H7 (cell line): ENCODE measurements around a stretch of chr3.

DNA sequence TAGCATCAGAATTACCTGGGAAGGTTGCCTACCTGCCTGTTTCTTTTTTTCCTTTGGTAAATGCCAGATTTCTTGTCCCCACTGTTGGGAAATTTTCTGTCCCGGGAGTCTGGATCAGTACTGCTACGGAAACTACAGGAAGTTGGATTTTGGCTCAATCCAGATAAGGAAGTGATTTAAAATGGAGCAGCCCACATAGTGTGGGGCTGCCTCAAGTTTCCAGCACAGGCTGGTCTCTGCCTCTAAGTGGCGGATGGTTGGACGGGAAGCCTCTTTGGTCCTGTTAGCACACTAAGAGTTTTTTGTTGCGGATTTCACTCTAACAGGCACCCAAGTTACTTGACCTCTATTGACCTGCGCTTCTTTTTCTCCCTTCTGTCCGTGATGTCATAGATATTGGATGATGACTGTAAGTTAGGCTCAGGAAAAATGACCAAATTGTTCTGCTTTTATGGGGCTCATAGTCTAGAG is 54.7 kb downstream of the EEFSEC start:
- RAMPAGE, long total RNA: no peak

GRCh38 chr3:128293820-128294453 is 140.7 kb downstream of the EEFSEC start:
- RAMPAGE, long total RNA: no peak

DNA sequence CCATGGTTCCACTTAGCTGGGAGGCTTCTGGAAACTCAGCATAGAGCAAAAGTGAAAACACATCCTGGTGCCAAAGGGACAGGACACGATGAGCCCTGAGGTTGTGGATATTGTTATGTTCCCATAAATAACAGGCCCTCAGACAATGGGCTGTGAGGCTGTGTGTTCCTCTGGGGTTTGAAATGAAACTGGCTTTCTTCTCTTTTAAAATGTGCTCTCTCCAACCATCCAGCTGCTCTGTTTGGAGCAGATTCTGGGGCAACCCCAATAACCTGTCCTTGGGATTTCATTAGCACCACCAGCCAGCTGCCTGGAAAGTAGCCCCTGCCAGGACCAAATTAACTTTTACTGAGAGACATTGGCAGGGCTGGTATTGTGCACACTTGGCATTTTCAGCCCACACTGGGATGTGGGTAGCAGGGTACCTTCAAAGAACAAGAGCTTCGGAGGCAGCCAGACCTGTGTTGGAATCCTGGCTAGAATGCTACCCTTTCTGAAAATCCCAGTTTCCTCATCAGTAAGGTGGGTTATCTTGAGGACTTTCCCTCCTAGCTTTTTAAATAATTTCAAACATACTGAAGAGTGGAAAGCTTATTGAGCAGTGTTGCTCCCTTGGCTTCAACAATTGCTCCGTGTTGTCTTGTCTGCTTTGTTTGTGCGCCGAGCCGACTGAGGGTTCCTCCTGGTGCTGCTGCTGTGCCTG is 97.4 kb downstream of the DNAJB8 start:
- RAMPAGE, long total RNA: no peak

GRCh38 chr3:128487596-128488210 is 5.3 kb downstream of the GATA2 start:
- RAMPAGE, long total RNA: no peak

DNA sequence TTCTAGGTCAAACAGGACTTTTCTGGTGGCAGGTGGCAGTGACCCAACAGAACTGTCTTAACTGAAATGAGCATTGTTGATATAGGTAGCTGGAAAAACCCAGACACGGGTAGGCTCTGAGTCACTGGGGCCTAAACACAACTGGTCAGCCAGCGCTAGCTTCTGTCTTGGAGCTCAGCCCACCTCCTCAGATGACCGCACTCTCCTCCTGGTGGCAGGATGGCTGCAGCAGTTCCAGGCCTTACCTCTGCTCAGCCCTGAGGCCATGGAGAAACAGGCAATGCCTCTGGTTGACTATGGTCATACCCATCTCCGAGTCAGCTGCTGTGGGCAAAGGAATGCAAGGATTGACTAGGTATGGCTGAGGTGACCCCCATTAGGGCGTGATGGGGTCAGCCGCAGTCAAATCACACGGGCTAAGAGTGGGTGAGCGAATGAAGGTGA is 61.1 kb upstream of the GATA2 start:
- RAMPAGE, long total RNA: no peak

GRCh38 chr3:128651368-128651689 is 711 bp upstream of the RPN1 start:
- RAMPAGE, long total RNA: no peak

- RAMPAGE, long total RNA: no peak
Measured at GRCh38 chr3:128743275-128743884, 17.4 kb downstream of the RAB7A start.

DNA sequence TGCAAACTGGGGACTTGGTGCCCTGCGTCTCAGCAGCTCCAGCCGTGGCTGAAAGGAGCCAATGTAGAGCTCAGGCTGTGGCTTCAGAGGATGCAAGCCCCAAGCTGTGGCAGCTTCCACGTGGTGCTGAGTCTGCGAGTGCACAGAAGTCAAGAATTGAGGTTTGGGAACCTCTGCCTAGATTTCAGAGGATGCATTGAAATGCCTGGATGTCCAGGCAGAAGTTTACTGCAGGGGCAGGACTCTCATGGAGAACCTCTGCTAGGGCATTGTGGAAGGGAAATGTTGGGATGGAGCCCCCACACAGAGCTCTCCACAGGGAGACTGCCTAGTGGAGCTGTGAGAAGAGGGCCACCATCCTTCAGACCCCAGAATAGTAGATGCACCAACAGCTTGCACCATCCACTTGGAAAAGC is 24.9 kb downstream of the RAB7A start:
- RAMPAGE, long total RNA: no peak

DNA sequence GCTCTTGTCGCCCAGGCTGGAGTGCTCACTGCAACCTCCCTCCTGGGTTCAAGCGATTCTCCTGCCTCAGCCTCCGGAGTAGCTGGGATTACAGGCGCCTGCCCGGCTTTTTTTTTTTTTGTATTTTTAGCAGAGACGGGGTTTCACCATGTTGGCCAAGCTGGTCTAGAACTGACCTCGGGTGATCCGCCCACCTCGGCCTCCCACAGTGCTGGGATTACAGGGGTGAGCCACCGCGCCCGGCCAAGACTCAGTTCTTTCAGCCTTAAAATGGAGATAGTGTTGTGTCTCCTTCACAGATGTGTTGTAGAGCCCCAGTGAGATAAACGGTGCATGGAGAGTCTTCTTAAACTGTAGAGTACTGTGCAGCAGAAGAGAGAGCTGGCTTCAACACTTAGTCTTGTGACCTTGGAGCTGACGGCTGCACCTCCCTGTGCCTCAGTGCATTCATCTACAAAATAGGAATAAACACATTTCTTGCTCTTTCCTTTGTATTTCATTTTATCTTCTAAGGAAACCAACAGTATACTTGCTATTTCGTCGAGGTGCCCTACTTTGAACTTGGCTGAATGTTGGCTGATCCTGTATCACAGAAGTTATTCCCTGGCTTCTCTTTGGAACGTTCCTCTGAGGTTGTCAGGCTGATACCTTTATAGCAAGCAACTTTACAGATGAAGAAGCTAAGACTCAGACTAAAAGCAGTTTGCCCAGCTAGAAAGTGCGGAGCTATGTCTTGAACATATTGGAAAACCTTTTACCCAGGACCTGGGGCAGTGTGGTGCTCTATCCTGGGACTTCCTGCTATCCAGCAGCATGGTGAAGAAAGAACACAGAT is 1.2 kb downstream of the ACAD9 start:
- RAMPAGE, long total RNA: no peak

DNA sequence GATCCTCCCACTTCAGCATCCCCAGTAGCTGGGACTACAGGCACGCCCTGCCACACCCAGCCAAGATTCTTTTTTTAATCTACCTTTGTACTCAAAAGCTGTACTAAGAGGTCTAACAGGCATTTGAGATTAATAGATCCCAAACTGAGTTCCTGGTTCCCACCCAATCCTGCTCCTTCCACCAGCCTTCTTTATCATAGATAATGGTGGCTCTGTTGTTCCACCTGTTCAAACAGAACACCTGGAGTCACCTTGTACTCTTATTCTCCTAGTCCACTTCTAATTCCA is 2.6 kb downstream of the ACAD9 start:
- RAMPAGE, long total RNA: no peak

GRCh38 chr3:128922679-128923649 is 43.5 kb downstream of the ACAD9 start:
- RAMPAGE, long total RNA: no peak

GRCh38 chr3:129058198-129059003 is 2.2 kb upstream of the GP9 start:
- RAMPAGE, long total RNA: no peak

DNA sequence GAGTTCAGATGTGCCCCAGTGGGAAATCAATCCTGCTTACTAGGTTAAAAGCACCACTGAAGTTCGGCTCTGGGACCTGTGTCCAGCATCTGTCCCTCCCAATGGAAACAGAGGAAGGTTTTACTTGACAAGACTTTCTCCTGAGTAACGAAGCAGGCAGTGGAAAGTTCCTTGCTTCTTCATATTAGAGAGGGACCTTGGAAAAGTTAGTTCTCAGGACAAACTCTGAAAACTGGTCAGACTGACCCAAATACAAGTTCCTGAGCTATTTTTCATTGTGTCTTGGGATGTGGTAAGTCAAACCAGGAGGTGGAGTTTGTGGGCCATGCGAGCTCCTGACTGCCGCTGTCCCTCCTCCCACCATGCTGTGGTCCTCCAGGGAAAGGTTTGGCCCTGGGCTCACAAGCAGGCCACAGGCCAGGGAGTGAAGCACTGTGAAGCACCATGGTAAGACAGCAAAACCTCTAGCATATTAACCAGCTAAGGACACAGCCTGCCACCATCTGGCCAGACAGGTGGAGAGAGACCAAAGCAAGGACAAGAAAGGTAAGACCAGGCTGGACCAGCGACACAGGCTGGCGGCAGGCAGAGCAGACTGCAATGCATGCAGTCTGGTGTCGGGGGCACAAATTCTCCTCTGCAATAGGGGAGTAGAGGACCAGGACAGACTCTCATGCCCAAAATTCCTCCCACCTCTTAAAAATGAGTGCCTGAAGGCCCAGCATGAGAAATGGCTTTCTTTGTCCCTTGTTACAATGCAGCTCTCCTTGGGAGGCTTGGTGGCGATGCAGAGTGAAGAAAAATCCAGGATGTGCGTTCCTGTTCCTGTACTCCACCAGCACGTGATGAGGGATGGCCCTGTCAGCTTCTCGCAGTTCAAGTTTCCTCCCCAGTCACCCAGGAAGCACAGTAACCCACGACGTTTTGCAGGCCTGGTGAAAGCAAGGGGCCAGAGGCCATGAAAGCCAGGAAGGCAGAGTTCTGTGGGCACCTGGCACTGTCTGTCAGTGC is 15.2 kb downstream of the RAB43 start:
- RAMPAGE, long total RNA: no peak

DNA sequence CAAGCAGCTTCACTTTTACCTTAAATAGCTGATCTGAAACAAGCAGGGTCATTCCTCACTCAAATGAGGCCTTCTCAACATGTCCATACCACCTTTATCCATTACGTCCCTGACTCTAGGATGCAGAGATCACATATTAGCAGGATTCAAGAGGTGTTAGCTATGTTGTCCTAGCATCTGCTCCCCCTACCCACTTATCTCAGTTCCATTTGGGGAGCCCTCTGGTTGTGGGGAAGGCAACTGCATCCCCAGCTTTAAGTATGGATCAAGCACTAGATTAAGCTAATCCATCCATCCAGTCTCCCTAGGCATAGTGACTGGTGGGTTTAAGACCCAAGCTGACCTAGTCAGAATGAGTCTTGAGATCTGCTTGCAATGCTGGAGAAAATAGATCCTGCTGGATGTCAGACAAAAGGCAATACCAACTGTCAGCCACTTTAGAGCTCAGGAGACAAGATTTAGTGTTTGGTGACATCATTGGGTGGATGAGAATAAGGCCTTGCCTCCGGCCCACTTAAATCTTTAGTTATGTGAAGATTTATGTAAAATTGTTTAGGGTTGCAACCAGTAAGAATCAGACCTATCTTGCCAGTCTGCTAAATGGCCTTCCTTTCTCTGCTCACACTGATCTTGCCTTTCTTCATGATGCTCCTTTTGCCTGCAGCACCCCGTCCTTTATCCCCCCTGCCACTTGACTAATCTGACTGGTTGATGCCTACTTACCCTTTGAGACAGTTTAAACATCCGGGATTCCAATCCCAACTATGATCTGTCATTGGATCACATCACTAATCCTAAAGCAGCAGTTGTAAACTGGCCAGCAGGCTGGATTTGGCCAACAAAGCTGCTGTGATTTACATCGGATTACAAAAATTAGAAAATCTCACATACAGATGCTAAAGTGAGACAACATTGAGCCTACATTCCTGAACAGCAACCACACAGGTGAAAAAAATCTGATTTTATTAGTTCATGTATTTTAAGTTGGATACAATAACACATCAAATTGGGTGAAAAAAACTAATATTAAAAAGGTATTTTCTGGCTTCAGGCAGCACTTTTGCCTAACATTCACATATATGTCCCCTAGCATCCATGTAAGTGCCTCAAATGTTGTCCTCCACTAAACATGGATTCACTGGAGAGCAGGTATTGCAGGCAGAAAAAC is 2.2 kb upstream of the ISY1 start:
- RAMPAGE, long total RNA: no peak

DNA sequence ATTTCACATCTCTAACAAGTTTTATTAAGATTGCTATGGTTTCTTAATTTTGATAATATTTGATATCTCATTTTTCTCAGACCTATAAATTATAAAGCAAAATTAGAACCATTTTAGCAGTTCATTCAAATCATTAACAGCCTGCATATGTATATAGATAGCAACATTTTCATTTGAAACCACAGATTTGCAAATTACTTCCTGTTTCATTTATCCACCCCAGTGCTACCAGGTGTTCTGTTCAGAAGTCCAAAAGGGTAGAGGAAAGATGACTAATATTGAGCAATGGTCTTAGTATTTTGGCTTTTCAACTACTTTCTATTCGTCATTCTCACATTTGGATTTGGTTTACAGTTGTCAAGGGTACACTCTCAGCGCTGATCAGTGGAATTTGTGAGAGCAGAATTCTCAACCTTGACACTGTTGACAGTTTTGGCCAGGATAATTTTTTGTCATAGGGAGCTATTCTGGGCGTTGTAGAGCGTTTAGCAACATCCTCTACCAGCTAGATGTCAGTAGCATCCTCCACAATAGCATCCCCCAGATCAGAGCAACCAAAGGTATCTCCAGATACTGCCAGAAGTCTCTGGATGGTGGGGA is 4.0 kb downstream of the HMCES start:
- RAMPAGE, long total RNA: no peak

DNA sequence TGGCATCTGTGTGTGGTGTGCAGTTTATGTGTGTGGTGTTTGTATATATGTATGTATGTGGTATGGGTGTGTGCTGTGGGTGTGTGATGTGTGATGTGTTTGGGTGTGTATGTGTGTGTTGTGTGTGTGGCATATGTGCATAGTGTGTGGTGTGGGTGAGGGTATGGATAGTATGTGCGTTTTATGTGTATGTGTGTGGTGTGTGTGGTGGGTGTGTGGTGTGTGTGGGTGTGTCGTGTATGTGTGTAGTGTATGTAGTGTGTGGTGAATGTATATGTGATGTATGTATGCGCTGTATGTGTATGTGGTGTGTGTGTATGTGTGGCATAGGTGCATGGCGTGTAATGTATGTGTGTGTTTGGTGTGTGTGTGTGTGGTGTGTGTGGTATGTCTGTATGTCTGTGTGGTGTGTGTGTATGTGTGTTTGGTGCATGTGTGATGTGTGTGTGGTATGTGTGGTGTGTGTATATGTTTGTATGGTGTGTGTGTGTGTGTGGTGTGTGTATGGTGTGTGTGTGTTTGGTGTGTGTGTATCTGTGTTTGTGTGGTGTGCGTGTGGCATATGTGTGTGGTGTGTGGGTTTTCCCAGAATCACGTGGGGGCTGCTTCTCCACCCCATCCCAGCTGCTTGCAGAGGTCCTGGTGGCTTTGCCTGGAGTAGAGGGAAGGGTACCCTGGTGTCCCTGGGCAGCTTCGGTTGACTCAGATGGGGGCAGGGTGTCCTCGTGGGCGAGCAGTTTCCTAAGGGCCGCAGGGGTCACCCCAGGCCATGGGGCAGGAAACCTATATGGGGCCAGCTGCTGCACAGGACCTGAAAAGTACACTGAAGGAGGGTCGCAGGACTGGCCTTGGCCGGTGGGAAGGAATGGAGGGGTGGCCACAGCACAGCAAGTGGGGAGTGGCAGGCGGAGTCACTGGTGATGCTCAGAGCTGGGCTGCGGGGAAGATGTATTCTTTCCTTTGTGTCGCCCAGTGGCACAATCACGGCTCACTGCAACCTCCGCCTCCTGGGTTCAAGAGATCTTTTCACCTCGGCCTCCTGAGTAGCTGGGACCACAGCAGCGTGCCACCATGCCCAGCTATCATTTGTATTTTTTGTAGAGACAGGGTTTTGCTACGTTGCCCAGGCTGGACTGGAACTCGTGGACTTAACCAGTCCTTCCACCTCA is 54.7 kb upstream of the H1-10 start:
- RAMPAGE, long total RNA: no peak

DNA sequence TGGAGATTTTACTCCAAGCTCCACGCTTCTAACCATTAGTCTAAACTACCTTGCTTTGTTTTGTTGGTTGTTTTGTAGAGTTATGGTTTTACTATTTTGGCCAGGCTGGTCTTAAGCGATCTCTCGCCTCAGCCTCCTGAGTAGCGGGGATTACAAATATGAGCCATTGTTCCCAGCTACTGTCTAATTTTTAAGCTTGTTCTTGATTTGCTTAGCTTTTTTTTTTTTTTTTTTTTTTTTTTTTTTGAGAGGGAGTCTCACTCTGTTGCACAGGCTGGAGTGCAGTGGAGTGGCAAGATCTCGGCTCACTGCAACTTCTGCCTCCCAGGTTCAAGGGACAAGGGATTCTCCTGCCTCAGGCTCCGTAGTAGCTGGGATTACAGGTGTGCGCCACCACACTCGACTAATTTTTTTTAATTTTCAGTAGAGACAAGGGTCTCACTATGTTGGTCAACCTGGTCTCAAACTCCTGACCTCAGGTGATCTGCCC is 28.5 kb downstream of the EFCAB12 start:
- RAMPAGE, long total RNA: no peak

- RAMPAGE, long total RNA: no peak
Measured at GRCh38 chr3:129441114-129441759, 1.2 kb downstream of the IFT122 start.

DNA sequence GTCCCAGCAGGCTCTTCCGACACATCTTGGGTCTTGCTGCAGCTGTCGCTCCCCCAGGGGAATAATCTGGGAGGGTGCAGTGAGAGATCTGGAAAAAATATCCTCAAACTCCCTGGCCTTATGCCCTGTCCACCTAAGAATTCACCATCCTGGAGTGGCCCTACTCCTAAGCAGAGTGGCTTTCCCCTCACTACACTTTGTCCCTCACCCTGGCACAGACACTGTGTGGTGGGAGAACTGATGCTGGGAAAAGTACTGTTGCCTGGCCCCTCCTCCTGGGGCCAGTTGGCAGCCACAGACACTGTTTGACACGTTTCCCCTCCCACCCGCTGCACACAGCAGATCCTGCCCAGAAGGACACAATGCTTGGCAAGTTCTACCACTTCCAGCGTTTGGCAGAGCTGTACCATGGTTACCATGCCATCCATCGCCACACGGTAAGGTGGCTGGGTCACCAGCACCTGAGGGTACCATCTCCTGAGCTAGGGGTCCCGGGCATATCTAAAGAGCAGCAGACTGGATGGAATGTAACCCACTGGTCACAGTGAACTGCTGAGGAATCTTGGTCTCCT is 21.0 kb upstream of the RHO start:
- RAMPAGE, long total RNA: no peak

GRCh38 chr3:129576721-129577334 is 29.6 kb downstream of the PLXND1 start:
- RAMPAGE, long total RNA: no peak